ENCODE data around the gene SMIM12.

GRCh38 chr1:33346294-33347417 is 25.8 kb upstream of the A3GALT2 start:
- PRO-cap, result unidirectional peak, plus-strand start at chr1:33347238

GRCh38 chr1:33347606-33348173 is 26.8 kb upstream of the A3GALT2 start:
- PRO-cap, result no peak

GRCh38 chr1:33431163-33431377 is 175 bp upstream of the PHC2 start:
- PRO-cap, result no peak

GRCh38 chr1:33634833-33635234 is 162.4 kb downstream of the ZSCAN20 start:
- PRO-cap, result no peak

- PRO-cap, result no peak
These were observed 1.9 kb downstream of the CSMD2 start for GRCh38 chr1:34162858-34163702.

DNA sequence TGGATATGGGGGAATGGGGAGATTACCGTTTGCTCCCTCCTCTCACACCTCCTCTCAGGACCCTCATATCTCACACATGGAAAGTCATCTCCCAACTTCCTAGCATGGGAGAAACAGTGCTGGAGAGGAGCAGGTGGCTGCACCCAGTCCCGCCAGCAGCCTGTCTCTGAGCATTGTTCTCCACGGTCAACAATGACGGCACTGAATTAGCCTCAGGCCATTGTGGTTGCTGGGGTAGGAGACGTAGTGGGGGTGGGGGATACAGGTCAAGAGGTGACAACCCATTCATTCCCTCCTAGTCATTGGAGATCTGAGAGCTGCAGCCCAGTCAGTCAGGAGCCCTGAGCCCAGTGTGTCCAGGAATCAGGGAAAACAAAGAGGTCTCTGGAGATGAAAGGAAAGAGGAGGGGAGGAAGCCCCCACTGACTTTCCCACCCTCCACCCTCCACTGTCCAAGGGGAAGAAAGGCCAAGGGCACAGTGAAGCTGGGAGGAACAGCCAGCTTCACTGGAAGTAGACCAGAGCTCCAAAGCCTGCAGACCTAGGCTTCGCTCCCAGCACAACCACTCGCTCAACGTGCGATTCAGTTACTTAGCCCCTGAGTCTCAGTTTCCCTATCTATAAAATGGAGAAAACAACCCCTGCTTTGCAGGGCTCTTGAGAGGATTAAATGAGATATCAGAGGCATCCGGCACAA is 15.3 kb downstream of the SMIM12 start:
- PRO-cap, result no peak

- PRO-cap, result no peak
These were observed 14.2 kb downstream of the SMIM12 start for GRCh38 chr1:34845390-34845795.

GRCh38 chr1:34858738-34859406 is 677 bp downstream of the SMIM12 start:
- PRO-cap, result no peak

- PRO-cap, result bidirectional peak, plus-strand start at chr1:34859905, minus-strand start at chr1:34859778
These were observed at the start of gene SMIM12 for GRCh38 chr1:34859407-34860222. SMIM12 (minus strand) TSS chr1:34859749.

DNA sequence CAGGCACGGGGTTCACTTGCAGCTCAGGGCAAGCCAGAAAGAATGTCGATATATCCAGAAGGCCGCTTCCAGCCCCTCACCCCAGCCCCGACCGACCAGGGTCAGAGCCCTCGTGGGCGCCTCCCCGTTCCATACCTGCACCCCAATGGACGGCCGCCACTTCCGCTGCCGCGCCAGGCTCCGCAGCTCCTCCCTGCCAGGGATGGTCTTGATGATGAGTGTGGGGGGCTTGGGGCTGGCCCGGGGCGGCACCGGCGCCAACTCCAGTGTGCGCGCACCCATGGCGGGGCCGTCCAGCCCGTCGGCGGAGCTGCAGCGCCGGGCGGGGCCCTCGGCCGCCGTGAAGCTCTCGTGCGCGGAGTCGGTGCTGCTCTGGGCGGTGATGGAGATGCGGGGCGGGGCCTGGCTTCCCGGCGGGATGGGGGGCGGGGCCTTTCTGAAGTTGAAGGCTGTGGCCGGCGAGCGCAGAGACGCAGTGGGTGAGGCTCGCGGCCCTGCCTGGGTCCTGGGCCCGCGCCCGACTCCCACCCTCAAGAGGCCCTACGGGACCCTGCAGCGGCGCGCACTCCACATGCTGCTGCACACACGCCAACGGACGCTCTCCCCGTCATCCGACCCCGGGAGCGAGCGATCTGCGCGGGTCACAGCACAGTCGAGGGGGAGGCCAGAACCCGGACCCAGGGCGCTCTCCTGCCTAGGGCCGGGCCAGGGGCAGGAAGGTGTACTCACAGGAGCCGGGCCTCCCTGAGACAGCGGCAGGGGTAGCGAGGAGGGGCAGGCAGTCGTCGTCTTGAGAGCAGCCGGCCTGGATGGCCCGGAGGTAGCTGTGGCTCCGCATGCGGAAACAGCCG is 26.0 kb upstream of the SMIM12 start:
- PRO-cap, result unidirectional peak, plus-strand start at position 441 of the sequence

DNA sequence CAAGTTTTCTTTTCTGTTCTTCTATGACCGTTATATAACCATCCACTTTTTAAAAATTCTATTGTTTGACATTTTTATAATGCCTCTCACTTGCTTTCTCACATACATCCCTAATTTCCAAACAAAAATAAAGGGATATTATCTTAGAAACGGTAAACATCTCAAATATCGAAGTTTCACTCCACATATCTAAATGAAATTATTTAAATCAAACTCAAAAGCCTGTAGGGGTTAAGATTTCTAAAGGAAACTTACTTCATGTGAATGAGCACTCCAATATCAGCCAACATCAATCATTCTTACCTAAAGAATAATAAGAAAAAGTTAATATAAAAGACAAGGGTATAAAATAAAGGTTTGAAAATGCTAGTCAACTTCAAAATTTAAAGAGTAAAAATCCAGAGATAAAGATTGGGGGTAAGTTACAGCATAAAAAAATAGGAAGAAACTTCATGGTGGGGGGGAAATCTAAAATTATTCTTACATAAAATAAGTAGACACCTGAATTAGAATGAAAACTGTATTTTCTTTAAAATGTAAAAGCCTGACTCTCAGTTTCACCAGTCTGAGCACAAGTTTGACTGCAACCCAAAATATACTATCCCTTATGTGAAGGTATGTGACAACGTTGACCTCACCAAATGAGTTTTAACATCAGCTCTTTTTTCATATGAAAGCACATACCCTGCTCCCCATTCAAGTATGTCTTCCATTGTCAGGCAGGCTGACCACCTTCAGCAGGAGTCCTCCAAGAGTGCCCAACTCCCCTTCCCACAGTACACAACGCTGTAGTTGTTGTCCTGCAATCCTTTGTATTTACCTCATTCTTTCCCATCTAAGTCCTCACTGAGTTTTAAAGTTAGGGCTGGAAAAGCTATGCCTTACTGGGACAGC is 15.0 kb downstream of the SFPQ start:
- PRO-cap, result no peak

GRCh38 chr1:35181437-35181856 is 11.5 kb downstream of the SFPQ start:
- PRO-cap, result no peak

DNA sequence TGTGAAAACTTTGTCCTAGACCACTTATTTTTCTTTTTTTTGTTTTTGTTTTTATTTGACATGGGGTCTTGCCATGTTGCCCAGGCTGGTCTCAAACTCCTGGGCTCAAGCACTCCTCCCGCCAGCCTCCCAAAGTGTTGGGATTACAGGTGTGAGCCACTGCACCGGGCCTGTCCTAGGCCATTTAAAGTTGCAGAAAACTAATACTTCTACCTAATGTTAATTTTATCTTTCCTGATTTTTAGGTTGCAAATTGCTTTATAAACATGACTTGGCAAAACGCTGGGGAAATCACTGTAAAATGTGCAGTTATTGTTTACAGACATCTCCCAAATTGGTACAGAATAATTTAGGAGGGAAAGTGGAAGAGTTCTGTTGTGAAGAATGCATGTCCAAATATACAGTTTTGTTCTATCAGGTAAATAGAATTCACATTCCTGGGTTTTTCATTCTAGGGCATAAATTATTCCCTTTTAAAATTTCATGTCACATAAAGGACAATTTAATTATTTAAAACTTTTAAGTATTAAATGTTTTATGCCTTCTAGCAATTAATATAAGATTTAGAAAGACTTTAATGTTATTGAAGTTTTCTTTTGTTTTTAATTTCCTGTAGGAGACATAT is 120.3 kb downstream of the ZMYM4 start:
- PRO-cap, result no peak

- PRO-cap, result no peak
These were observed 50.1 kb downstream of the KIAA0319L start for GRCh38 chr1:35506888-35507681.

DNA sequence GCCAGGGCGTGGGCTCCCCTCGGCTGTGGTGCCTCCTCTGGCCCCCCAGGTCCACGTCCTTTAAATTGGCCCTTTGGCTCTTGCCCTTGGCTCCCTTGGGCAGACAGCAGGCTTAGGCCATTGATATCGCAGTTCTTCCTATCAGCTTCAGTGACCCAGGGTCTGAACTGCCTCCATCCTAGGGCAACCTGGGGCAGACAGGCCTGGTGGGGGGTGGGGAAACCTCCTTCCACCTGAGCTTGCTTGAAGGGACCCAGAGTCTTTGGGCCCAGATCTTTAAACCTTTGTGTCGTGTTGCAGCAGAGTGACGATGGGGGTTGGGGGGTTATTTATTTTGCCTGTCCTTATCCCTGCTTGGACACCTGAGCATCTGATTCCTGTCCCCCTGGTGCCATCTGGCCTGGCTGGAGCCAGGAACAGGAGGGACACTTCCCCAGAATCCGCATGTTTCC is 7.0 kb upstream of the TFAP2E start:
- PRO-cap, result no peak

DNA sequence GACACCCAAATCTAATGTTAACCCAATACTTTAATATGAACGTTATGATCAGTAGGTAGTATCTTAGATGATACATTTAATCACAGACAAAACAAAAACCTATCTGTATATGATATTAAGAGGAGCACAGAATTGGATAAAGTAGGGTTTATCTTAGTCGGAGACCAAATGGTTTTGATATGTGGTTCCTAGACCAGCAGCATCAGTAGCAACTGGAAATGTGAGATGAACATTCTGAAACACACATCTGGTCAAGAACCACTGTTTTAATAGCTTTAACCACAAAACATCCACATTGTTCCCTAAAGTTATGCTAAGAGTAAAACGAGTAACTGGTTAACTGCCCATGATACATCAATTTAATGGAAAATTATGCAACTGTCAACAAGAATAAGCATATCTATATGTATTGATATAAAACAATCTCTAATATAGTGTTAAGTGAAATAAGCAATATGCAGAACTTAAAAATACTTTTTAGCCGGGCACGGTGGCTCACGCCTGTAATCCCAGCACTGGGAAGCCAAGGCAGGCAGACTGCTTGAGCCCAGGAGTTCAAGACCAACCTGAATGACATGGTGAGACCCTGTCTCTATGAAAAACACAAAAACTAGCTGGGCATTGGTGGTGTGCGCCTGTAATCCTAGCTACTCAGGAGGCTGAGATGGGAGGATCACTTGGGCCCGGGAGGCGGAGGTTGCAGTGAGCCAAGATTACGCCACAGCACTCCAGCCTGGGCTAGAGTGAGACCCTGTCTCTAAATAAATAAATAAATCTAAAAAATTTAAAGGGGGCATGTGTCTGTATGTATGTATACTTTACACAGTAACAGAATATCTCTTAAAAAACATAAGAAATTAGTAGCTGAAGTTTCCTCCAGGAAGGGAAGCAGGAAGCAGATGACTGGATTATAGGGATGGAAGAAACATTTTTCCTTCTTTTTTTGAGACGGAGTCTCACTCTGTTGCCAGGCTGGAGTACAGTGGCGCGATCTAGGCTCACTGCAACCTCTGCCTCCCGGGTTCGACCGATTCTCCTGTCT is 28.8 kb downstream of the TFAP2E start:
- PRO-cap, result no peak

GRCh38 chr1:35751326-35751572 is 18.5 kb downstream of the CLSPN start:
- PRO-cap, result no peak

GRCh38 chr1:35769041-35769822 is 546 bp downstream of the CLSPN start:
- PRO-cap, result bidirectional peak, plus-strand start at chr1:35769572, minus-strand start at chr1:35769508

- PRO-cap, result no peak
These were observed 4.1 kb upstream of the AGO3 start for GRCh38 chr1:35926582-35927388.

DNA sequence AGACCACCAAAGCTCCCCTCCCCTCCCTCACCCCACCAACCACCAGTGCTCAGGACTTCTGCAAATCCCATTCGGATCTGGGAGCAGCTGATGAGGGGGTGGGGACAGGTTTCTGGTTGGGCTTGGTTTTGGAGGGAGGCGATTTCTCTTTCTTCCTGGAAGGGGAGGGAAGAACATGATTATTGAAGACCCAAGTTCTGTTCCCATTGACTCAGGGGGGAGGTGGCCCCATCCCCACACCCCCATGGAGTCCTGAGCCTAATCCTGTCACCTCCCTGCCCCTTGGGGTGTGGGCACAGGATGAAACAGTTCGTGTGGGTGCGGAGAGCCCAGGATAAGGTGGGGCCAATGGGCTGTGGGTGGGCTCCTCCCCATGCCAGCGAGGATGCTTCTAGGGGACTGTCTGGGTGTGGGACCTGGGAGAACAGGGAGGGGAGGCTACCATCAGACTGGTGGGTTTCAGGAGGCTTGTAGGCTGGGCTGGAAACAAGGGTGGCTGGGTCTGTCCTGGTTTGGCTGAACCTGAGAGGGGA is 1.5 kb downstream of the MAP7D1 start:
- PRO-cap, result no peak

Measured in left cardiac atrium (tissue), 1 donor.